Temporal lobe (tissue), 2 donors: ENCODE data around the genes DEDD and SDHC.

DNA sequence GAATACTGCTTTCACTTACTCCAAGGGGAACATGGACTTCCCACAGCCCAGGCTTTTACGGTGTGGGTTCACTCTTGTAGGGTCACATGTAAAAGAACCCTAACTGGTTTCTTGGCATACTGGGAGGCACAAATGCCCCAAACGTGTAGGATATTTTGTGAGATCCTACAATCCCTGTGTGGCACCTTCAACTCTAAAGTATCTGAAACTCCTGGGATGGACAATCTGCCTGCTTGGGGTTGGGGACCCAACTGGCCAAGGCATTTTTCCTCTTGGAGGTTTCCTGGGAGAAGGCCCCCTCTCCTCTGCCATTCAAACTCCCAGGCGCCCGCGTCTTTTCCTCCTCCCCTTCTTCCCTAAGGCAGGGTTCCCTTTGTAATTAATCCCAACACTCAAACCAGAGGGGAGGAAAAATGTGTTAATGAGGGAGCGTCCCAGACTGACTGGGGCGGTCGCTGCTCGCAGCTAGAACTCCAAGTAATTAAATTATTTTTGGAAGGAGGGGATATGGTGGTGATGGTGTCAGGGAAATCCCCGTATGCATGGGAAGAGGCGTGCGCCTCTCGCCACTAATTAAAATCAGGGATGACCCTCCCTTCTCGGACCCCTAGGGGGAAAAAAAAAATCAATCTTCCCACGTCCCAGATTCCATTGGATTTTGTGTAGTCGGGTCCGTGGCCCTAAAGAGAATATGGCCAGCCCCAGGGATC lies 694 bp upstream of the VANGL2 start:
- RAMPAGE, long total RNA = no peak

GRCh38 chr1:160549121-160549786 lies 26.2 kb upstream of the SLAMF6 start:
- RAMPAGE, long total RNA = no peak

DNA sequence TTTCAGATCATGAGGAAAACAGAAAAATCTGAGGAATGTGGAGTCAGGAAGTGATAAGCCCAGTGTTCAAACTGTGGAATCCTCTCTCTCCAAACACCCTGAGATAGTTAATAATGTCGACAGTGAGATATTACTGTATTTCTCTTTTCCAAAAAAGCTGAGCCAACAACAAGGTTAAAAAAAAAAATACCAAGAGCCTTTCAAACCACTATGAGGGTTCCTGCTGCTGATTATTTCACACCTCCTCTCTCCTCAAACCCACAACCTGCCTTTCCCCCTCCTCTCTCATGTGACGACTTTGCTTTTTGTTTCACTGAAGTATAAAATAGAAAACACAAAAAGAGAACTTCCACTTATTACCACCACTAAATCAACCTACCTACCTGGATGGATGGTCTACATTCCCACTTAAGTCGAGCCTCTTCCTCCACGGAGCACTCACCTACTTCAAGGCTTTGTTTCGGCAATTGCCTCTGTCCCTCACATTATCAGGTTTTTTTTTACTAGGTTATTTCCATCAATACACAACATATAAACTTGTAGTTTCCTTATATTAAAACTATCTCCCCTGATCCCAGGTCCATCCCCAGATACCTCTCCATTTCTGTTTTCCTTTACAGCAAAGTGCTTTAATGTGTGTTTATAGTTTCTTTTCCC lies 8.7 kb downstream of the SLAMF1 start:
- RAMPAGE, long total RNA = no peak

DNA sequence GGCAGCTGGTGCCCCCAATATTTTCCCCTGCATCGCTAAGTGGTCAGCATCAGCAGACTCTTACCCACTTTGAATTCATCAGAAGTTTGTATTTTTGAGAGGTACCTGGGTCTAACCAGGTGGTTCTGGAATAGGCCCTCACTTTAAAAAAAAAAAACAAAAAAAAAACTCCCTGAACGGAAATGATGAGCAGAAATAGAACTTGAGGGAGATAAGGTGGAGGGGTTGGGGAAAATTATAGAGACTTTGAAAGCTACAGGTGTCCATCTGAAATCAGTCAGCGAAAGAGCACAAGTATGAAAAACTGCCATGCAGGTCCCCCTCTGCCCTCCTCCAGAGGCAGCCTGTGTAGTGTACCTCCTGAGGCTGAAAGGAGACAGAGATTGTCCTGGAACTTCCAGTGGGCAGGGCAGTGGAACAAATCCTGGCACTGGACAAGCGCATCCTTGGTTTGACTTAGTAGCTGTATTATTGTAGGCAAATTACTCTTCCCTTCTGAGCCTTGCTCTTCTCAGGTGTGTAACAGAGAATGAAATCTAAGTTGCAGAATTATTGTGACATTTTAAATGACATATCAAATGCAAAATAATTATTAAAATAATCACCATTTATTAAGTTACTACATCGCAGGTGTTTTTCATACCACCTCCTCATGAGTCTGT lies 1.2 kb downstream of the SLAMF7 start:
- RAMPAGE, long total RNA = no peak

DNA sequence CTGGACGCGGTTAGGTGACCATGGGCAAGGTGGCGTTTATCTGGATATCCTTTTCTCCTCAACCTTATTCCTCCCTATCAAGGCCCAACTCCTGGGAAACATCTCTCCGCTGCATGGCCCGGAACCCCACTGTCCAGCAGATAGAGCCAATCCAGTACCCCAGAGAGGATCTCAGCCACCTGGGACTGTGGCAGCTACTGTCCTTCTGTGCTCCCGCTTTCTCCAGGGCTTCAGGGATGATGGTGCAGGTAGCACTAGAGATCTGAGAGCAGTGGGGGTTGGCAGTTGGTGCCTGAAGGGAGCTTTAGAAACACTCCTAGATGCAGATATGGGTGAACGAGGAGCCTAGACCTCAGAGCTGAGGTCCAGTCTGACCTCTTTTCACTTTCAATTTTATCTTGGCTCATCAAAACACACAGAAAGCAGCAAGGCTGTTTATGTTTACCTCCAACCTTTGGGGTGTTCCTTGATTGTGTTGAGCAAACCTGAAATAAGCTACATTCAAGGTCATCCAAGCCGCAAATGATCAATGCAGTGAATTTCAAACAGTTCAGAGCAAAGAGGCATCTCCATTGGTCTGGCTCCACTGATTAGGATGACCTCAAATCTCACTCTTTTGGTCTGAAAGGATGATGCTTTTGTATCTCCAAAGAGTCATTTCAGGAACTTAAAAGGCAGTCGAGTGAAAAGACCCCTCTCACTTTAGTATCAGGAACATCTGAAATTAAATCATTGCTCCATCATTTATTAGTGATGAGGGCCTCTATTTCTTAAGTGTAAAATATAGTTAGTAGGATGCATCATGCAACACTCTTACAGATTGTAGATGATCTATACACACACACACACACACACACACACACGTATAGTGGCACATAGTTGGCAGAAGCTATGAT lies 1.3 kb downstream of the LY9 start:
- RAMPAGE, long total RNA = no peak

DNA sequence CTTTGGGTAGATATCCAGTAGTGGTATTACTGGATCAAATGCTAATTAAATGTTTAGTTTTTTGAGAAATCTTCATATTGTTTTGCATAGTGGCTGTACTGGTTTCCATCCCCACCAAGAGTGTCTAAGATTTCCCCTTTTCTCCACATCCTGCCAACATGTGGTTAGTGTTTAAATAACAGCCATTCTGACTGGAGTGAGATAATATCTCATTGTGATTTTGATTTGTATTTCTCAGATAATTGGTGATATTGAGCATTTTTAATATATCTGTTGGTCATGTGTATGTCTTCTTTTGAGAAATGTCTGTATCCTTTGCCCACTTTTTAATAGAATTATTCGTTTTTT lies 5.1 kb downstream of the LY9 start:
- RAMPAGE, long total RNA = no peak

DNA sequence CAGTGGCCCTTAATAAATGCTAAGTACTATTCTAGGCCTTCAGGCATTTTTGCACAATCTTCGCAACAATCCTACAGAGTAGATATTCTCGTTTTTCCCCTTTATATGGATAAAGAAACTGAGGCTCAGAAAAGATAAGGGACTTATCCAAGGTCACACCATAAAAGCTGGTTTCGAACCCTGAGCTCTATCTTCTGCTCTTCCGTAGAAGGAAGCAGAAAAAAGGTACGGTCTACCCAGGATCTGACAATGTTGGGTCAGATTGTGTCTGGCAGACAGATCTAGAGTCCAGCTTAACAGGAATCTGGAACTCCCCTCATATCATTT lies 21.6 kb downstream of the LY9 start:
- RAMPAGE, long total RNA = no peak

DNA sequence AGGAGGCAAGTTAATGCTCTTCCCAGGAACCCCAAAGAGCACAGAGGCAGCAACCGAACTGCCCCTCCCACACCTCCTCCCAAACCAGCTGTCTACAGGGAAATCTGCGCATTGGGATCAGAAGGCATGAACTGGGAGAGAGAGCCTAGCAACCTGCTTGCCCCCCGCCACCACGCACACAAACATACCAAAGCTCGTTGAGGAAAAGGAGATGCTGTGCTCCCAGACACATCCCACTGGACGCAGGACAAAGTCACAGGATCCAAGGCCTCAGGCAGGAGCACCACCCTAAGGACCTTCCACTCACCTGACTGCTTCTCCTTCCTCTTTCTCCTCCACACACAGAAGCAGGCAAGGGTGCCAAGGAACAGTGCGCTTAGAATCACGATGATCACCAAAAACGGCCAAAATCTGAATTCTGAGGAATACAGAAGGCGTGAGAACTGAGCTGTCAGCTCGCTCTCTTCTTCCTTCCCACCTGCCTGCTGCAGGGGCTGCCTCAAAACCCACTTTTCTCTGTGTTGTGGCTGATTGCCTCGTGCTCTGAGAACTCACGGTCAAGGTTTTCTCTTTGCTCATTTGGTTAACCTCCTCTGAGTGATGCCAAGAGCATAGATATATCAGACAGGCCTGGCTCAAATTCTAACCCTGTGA lies 23.9 kb downstream of the CD244 start:
- RAMPAGE, long total RNA = no peak

DNA sequence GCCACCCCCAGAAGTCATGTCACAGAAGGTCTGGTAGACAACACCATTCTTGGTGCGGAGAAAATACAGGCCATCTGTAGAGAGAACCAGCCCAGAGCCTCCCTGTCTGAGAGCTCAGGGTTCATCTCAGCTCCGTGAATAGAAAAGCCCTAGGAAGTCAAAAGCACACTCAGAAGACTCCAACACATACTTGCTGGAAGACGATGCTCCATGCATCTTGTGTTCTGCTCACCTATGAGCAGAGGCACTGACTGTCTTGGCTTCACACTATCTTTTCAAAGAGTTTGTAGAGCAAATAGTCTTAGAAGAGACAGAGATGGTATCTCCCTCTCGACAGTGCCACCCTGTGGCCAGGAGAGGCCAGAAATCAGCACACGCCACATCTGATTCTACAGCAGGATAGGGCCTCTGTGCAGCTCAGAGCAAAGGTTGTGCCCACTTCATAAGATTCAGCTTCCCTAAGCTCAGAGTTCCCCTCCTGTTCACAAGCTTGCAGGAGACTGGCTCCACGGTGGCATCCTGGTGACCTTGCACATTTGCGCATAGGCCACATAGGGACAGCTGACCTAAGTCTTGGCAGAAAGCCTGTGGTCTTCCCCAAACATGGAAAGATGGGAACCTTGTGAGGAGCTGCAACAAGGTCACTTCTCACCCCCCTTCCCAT lies 3.3 kb downstream of the ITLN2 start:
- RAMPAGE, long total RNA = no peak

DNA sequence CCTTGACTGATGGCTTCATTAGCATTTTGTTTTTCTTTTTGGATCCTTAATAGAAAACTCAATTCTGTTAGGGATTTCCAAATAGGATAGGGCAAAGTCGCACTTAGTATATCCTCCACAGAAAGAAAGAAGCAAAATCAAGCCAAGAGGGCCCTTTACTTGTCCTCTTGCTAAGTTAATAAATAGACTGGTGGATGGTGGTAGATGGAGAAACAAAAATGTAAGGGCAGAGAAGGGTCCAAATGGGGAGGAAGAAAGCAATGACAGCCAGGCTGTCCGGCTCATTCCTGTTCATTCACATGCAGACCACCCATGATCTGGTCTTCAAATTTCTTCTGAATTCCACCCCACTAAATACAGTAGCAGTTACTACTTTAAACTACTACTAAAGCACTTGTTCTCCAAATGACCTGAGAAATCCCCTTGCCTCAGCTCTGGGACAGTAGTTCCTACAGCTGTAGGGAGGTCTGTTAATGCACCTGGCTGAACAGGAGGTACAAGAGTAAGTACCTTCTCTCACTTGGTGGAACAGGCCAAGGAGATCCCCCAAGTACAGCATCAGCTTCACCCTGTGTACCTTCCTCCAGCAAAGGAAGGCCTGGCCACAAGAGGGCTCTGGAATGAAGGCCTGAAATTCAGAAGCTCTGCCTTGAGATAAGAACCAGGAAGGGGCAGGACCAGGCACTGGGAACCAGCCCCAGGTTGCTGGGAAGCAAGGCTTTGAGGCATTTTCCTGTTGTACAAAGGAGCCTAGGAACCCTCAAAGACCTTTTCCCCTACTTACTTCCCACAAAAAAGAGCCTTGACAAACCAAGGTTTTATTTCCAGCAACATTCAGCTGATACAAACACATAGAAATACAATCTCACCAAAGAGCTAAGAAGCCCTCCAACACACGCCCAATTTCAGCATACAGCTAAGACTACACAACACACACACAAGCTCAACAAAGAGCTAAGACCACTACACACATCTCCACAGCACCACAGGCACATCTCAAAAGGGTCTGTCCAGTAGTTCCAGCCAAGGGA lies 23.7 kb downstream of the F11R start:
- RAMPAGE, long total RNA = no peak

GRCh38 chr1:161080763-161081437 lies 8.5 kb downstream of the NECTIN4 start:
- RAMPAGE, long total RNA = no peak

DNA sequence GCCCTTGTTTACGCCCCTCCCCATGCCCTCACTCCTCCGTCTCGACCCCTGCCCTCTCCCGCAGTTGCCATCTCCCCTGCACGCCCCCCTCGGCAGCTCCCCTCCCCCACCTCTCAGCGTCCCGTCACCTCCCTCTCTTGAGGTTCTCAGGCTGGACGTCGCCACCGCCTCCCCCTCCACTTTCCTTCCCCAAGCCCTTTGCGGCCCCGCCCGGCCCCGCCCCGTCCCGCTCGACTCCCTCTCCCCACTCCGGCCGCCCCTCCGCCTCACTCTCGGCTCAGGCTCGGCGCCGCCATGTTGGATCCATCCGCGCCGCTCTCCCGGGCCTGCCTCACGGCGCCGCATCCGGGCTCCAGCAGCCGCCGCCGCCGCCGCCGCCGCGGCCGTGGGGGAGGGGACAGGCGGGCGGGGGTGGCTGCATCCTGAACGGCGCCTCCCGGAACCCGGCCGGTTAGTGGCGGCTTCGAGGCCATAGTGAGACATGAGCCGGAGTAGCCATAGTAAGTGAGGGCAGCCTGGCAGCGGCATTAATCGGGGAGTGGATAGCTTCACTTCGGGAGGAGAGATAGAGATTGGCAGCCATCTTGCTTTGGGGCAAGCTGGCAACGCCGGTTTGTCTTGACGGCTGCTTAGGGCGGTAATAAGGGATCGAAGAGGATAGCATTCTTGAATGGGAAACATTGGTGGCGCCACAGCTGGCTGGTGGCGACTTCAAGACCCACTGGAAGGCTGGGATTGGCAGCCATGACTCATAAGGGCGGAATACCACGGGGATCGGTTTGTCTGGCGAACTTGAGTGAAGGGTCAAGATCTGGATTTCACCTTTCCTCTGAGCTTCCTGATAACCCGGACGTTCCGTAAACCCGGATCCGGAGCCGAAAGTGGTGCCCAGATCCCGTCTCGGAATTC lies at the start of gene DEDD:
Gene DEDD, minus strand, starts transcription at position 387 of the 909 bp plus-strand sequence.
- RAMPAGE, long total RNA = no peak

- RAMPAGE, long total RNA = no peak
Measured at GRCh38 chr1:161171086-161172294, 5.3 kb downstream of the PPOX start.

- RAMPAGE, long total RNA = no peak
Measured at GRCh38 chr1:161201201-161201854, 839 bp upstream of the NDUFS2 start.

- RAMPAGE, long total RNA = no peak
Measured at GRCh38 chr1:161308026-161308546, 1.7 kb downstream of the MPZ start.

- RAMPAGE, long total RNA = no peak
Measured at GRCh38 chr1:161314059-161315428, at the start of gene SDHC. TSS of gene SDHC (plus strand) at chr1:161314381.

DNA sequence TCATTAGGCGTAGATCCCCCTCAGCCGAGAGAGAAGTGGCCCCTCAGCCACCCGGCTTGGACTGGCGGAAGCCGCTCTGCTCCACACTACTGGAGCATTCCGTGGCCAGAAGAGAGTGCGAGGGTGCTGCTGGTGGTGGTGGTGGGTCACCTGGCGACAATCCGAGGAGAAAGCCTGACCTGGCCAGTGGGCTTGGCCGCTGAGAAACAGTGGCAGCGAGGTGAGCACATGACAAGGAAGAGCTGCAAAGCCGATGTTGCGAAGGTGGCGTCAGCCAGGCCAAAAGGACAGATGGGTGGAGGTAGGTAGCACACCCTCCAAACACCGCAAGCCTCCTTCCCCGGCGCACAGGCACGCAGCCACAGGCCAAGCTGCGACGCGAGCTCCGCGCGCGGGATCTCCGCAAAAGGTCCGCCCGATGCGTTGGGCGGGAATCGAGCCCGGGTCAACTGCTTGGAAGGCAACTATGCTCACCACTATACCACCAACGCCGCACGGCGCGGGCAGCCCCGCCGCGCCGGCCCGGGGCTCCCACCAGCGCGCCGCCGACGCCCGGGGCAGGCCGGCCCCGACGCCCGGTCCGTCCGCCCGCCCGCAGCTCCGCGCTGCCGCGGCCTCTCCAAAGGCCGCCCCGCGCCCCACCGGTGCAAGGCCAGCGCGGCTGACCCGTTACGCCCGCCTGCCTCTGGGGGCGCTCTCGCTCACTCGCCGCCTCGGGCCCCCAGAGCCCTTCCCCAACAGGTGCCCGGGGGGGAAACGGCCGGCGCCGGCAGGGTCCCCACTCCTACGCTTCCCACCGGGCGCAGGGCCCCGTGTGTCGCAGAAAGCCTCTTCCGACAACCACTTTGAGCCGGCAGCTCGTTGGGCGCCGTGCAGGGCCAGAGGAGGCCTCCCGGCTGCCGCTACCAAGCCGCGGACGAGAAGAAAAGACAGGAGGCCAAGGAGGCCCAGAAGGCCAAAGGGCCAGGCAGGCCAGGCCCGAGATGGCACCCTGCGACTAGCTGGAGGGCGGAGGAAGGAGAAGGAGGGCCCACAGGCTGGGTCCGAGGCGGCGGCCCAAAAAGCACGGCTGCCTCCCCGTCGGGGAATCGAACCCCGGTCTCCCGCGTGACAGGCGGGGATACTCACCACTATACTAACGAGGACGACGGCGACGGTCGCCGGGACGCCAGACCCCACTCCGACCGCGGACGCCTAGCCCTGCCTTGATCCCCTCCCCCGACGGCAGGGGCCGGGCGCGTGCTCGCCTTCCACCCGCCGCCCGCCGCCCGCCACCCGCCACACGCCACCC lies 65.1 kb upstream of the FCGR2A start:
- RAMPAGE, long total RNA = no peak

DNA sequence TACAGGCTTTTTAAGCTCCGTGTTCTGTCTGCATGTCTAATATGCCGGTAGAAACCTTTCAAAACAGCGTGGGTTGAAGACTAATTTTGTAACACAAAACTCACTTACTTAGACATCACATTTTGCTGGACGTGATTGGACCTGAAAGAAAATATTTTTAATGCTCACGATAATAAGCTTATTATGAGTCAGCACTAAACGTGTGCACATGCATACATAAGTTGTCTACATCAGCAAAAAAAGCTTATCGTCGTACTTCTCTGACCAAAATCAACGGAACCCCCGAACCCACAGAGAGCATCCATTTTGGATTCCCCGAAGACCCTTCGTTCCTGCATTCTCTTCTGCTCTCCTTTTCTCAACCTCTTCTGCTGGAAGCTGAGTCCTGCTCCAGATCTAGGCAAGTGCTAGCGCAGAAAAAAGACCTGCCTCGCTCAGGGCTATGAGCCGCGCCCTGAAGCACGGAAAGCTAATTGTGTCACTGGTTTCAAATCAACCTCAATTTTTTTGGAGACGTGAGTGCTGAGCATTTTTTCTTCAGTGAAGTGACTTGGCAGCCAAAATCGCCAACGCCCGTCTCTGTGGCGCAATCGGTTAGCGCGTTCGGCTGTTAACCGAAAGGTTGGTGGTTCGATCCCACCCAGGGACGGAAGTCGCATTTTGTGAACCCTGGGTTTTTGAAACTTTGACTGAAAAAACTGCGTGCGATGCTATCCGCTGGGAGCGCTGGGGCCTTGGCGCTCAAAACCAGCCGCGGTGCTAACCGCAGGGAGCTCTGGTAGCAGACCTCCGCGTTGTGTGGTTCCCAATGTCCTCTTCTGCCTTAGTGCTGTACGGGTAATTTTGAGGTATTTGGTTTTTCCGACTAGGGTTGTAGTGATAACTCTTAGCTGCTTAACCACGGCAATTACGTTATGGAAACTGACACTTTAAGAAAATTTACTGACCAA lies 9.7 kb downstream of the FCGR3A start:
- RAMPAGE, long total RNA = no peak

GRCh38 chr1:161833217-161833705 lies 67.1 kb downstream of the ATF6 start:
- RAMPAGE, long total RNA = no peak

- RAMPAGE, long total RNA = no peak
Measured at GRCh38 chr1:161890896-161891669, 125.0 kb downstream of the ATF6 start.